Vein endothelial cell (primary cell): ENCODE measurements around the genes SPATA33 and ZNF276.

DNA sequence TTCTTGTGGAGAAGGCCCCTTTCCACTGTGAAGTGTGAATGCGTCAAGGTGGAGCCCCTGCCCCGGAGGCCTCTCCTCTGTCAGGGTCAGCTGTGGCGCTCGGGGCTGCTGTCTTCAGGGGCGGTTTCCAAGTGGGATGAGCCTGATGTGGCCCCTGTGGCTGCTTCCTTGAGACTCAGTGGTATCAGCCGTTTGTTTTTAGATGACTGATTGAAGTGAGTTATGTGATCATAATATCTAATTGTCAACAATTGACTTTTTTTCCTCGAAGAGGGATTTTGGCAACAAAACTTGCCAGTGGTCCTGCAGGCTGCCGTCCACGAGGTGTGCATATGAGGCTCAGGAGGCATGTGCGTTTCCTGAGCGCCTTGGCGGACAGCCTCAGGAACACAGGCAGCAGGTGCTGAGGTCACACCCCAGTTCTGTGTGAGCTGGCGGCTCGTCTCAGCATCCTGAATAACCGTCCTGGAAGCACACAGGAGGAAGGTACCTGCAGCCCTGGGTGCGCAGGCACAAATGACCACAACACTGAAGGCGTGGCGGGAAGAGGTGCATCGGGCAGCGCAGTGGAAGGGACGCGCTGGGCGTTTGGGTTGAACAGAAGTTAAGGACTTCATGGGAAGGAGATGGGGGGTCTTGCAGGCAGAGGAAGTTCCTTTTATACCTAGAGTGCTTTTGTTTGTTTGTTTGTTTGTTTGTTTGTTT is 11.7 kb downstream of the SPG7 start:
- CAGE, long polyA plus RNA = no peak

GRCh38 chr16:89574341-89575028 is 1.1 kb upstream of the CPNE7 start:
- CAGE, long polyA plus RNA = no peak

DNA sequence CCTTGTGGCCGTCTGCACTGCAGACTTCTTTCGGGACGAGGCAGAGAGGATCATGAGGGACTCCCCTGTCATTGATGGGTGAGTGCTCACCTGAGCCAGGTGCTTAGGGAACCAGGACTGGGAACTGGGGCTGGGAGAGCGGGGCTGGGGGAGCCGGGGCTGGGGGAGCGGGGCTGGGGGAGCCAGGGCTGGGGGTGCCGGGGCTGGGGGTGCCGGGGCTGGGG is 16.9 kb downstream of the DPEP1 start:
- CAGE, long polyA plus RNA = no peak

GRCh38 chr16:89657470-89658188 is at the start of gene SPATA33:
Gene SPATA33, plus strand, starts transcription at chr16:89657836.
- CAGE, long polyA plus RNA = start-site peak on the minus strand at chr16:89657649-89657702, 395 and 245 reads in 2 replicates

GRCh38 chr16:89697468-89697977 is 4.0 kb downstream of the SPATA2L start:
- CAGE, long polyA plus RNA = no peak

- CAGE, long polyA plus RNA = no peak
Measured at GRCh38 chr16:89712171-89712968, 8.3 kb downstream of the VPS9D1 start.

DNA sequence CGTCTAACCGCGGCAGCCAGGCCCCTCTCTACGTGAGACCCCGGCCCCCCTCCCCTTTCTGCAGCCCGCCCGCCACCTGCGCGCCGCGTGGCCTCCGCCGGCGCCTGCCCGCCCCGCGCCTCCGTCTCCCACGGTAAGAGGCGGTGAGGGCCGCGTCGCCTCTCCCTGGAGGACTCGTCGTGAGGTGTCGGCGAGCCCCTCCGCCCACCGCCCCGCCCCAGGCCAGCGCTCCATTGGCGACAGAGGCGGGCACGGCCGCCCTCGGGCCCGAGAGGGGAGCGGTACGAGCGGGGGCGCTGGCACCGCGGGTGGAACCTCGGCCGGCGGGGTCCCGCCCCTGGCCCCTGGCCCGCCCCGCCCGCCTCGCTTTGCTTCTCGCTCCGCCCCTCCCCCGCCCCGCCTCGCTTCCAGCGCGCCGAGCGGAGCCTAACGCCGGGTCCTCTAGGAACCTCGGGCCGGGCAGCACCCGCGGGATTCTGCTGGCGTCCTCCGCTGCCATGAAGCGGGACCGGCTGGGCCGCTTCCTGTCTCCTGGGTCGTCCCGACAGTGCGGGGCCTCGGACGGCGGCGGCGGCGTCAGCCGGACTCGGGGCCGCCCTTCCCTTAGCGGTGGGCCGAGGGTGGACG is at the start of gene ZNF276:
TSS of gene ZNF276 (plus strand) at position 394 of the 627 bp plus-strand sequence.
- CAGE, long polyA plus RNA = no peak

DNA sequence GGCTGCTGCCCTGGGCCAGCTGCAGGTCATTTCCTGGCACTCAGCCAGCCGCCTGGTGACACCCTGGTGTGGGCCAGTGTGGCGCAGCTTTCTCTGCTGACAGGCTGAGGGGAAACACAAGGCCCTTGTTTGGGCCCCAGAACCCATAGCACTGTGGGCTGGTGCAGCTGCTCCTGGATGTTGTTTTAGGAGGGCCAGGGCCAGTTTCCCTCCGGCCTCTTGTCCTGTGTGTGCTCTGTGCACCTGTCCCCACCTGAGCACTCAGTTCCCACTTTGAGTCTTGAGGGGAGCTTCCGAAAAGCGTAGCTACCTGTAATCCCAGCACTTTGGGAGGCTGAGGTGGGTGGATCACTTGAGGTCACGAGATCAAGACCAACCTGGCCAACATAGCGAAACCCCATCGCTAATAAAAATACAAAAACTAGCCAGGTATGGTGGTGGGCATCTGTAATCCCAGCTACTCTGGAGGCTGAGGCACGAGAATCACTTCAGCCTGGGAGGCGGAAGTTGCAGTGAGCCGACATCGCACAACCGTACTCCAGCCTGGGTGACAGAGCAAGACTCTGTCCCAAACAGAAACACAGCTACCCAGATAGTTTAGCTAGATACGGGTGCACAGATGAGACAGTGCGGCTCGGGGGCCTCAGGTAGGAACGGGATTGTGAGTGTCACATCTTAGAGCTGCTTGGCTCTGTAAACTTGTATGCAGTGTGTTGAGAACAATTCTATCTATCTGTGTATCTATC is 2.9 kb downstream of the ZNF276 start:
- CAGE, long polyA plus RNA = no peak

DNA sequence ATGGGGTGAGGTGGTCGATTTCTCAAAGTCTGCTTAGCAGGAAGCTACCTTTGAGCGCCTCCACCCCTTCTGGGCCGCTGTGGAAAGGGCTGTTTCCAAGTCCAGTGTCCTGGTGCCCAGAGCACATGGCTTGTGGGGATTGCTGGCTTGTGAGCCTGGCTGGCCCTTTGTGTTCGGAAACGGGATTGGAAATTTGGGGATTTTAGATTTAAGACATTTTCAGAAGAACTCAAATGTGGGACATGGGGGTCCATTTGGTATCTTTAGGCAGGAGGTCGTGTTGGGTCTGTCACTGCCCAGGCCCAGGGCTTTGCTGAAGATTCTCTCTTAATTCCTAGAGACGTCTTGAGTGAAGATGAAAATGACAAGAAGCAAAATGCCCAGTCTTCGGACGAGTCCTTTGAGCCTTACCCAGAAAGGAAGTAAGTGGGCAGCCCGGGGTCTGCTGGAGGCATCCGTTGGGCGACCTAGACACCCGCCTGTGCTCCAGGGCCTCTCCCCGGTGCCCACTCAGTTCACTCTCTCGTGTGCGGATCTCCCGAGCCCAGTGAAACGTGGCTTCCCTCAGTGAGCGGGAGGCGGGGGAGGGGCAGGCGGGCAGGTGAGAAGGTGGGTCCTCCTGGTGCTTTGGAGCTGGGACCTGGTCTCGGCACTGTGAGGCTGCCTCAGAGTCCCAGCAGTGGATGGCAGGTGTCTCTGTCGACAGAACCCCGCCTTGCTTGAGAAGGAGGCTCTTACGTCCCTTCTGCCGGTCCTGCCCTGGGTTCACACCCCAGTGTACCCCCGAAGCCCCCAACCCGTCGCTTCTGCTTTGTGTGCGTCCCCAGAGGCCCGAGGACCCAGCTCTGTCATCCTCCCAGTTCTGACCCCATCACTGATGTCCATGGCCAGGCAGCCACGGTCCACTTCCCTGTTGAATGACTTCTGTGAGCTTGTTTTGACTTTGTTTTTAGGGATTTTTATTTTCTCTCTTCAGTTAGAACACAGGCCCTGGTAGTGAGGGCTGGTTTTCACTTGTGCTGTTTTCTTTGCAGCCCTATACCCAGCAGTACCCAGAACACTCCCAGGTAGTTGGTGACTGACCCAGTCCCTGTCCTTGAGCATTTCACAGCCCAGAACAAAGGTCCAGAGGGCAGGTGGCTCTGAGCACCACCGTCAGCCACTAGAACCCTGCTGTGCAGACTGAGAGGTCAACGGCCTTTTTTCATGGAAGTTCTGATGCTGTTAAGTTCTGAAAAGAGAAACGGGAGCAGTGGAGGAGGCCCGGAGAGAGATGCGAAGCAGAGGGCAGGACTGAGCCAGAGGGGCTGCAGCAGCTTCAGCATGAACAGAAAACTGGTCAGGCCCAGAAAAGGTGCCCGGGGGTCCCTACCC is 8.0 kb downstream of the ZNF276 start:
- CAGE, long polyA plus RNA = no peak

- CAGE, long polyA plus RNA = no peak
Measured at GRCh38 chr16:89732777-89733466, 11.6 kb downstream of the ZNF276 start.

DNA sequence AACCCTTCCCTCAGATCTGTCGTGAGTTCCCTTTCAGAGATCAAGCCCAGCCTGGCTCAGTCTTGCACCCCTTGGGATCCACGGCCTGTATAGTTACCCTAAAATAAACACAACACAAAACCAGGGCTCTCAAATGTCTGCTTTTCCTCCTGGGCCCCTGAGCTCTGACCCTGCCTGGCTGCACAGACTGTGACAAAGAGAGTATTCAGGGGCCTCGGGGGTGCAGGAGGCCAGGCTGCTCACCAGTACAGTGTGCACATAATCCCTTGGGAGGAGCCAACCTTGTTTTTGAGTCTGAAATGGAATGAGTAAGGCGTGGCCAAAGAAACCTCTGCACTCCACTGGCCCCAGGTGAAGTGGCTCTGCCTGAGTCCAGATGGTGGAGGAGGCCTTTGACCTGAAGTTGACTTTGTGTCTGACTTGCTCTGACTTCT is 5.8 kb upstream of the SPIRE2 start:
- CAGE, long polyA plus RNA = no peak

GRCh38 chr16:89892134-89892533 is 18.7 kb downstream of the TCF25 start:
- CAGE, long polyA plus RNA = no peak

GRCh38 chr16:90043823-90044565 is 21.5 kb downstream of the GAS8 start:
- CAGE, long polyA plus RNA = no peak